K562 (cell line): ENCODE measurements around the gene KCNQ2.

DNA sequence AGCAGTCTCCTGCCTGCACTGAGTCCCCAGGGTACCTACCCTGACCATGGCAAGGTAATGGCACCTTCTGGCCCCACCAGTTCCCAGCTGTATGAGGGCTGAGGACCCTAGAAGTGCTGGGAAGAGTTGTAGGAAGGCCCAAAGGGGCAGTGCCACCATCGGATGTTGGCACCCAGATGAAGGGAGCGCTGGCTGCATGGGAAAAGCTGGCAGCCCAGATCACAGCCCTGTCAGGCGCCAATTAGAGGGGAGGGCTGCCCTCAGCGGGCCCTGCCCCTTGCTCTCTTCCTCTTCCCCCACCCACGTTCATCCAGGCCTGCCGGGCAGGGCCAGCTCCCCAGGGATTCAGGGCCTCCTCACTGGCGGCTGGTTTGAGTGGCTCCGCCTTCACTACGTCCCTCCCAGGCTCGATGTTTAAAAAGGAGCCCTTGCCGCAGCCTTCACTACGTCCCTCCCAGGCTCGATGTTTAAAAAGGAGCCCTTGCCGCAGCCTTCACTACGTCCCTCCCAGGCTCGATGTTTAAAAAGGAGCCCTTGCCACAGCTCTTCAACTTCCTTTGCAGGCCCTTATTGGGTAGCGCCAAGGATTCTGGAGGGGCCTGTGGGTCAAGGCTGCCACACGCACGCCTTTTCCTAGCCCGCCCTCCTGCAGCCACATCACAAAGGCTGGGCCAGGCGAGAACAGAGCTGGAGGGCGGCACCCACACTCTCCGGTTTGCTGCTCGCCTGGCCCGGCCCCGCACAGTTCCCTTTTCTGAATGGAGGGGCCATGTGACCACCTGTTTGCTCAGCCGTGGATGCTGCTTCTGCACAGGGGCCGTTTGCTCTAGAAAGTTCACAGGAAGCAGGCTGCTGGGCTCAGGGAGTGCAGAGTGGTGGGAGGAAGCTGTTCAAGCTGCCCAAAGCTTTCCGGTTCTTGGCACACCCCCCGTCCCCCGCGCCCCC is 1.4 kb downstream of the SLC17A9 start:
- RAMPAGE, long total RNA = no peak
- RRBS = no CpG with 5 or more reads among the region's 32 CpGs
PRO-cap:
- standard = no peak
- CoPRO, capped RNA only, 2 experiments = no peak in any of the 2 experiments
- CoPRO, capped and uncapped RNA, 2 experiments = no peak in any of the 2 experiments
- CoPRO, uncapped RNA only, 2 experiments = no peak in any of the 2 experiments
CAGE:
- cytosol, long polyA plus RNA = no peak
- long polyA plus RNA = no peak
- nucleolus, long total RNA = no peak
- nucleus, long polyA plus RNA = no peak

- RAMPAGE, long total RNA = no peak
- RRBS = no CpG with 5 or more reads among the region's 11 CpGs
PRO-cap:
- standard = no peak
- CoPRO, capped RNA only, 2 experiments = no peak in any of the 2 experiments
- CoPRO, capped and uncapped RNA, 2 experiments = no peak in any of the 2 experiments
- CoPRO, uncapped RNA only, 2 experiments = no peak in any of the 2 experiments
CAGE:
- cytosol, long polyA plus RNA = no peak
- long polyA plus RNA = no peak
- nucleolus, long total RNA = no peak
- nucleus, long polyA plus RNA = no peak
Observed at GRCh38 chr20:62961333-62961540, 8.7 kb downstream of the SLC17A9 start.

DNA sequence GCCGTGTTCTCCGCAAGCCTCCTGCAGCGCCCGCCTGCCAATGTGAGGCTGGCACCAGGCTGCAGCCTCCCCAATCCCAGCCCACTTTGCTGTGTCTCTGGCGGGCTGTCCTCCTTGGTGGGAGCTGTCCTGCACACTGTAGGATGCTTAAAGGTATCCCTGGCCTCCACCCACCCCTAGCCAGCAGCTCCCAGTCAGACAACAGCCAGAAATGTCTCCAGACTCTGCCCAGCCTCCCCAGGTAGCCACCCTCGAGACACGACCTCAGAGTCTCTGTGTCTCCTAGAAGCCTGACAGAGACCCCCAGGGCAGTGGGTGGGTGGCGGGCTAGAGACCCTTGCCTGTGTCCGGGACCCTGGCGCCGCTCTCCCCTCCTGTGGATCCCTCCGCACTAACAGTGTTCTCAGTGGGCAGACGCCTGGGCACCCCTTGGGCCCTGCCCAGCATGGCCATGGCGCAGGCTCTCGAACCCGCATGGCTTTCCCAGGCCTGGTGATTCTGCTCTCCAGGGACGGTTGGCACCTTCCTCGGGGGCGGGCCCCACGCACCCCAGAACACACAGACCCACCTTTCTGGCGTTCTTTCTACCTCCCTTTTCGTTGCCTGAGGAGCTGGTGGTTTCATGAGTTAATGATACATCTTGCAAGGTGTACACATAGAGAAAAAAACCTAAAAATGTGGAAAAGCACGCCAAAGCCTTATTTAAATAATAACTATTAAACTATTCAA is 15.5 kb downstream of the SLC17A9 start:
- RAMPAGE, long total RNA = no peak
- RRBS = no CpG with 5 or more reads among the region's 23 CpGs
PRO-cap:
- standard = no peak
- CoPRO, capped RNA only, 2 experiments = no peak in any of the 2 experiments
- CoPRO, capped and uncapped RNA, 2 experiments = no peak in any of the 2 experiments
- CoPRO, uncapped RNA only, 2 experiments = no peak in any of the 2 experiments
CAGE:
- cytosol, long polyA plus RNA = no peak
- long polyA plus RNA = no peak
- nucleolus, long total RNA = no peak
- nucleus, long polyA plus RNA = no peak

- RAMPAGE, long total RNA = no peak
- RRBS = 69% methylated on average over 19 of the region's 37 CpGs
PRO-cap:
- standard = no peak
- CoPRO, capped RNA only, 2 experiments = no peak in any of the 2 experiments
- CoPRO, capped and uncapped RNA, 2 experiments = no peak in any of the 2 experiments
- CoPRO, uncapped RNA only, 2 experiments = no peak in any of the 2 experiments
CAGE:
- cytosol, long polyA plus RNA = no peak
- long polyA plus RNA = no peak
- nucleolus, long total RNA = no peak
- nucleus, long polyA plus RNA = no peak
Observed at GRCh38 chr20:63177754-63178007, 38.2 kb downstream of the YTHDF1 start.

DNA sequence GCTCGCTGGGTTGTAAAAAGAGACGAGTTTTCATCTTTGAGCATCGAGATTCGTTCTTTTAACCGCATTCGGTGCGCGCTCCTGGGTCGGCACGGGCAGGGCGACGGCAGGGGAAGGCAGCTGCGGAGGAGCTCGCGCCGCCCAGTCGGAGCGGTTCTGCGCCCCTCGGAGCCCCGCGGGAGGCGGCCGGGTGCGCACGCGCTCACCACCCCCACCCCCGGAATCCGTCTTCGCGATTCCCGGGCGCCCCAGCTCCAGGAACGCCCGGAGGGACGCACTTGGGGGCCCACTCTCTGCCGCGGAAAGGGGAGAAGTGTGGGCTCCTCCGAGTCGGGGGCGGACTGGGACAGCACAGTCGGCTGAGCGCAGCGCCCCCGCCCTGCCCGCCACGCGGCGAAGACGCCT is 37.9 kb downstream of the YTHDF1 start:
- RAMPAGE, long total RNA = no peak
- RRBS = no CpG with 5 or more reads among the region's 50 CpGs
PRO-cap:
- standard = no peak
- CoPRO, capped RNA only, 2 experiments = no peak in any of the 2 experiments
- CoPRO, capped and uncapped RNA, 2 experiments = no peak in any of the 2 experiments
- CoPRO, uncapped RNA only, 2 experiments = no peak in any of the 2 experiments
CAGE:
- cytosol, long polyA plus RNA = no peak
- long polyA plus RNA = no peak
- nucleolus, long total RNA = no peak
- nucleus, long polyA plus RNA = no peak

GRCh38 chr20:63273818-63274475 is 1.3 kb downstream of the ARFGAP1 start:
- RAMPAGE, long total RNA = no peak
- RRBS = no CpG with 5 or more reads among the region's 13 CpGs
PRO-cap:
- standard = no peak
- CoPRO, capped RNA only, 2 experiments = no peak in any of the 2 experiments
- CoPRO, capped and uncapped RNA, 2 experiments = no peak in any of the 2 experiments
- CoPRO, uncapped RNA only, 2 experiments = peak in 1 of 2 experiments; most common plus-strand start chr20:63273991 (in 1)
CAGE:
- cytosol, long polyA plus RNA = no peak
- long polyA plus RNA = no peak
- nucleolus, long total RNA = no peak
- nucleus, long polyA plus RNA = no peak

GRCh38 chr20:63364199-63364671 is 3.1 kb upstream of the CHRNA4 start:
- RAMPAGE, long total RNA = no peak
- RRBS = 10% methylated on average over 3 of the region's 14 CpGs
PRO-cap:
- standard = no peak
- CoPRO, capped RNA only, 2 experiments = no peak in any of the 2 experiments
- CoPRO, capped and uncapped RNA, 2 experiments = no peak in any of the 2 experiments
- CoPRO, uncapped RNA only, 2 experiments = no peak in any of the 2 experiments
CAGE:
- cytosol, long polyA plus RNA = no peak
- long polyA plus RNA = no peak
- nucleolus, long total RNA = no peak
- nucleus, long polyA plus RNA = no peak

DNA sequence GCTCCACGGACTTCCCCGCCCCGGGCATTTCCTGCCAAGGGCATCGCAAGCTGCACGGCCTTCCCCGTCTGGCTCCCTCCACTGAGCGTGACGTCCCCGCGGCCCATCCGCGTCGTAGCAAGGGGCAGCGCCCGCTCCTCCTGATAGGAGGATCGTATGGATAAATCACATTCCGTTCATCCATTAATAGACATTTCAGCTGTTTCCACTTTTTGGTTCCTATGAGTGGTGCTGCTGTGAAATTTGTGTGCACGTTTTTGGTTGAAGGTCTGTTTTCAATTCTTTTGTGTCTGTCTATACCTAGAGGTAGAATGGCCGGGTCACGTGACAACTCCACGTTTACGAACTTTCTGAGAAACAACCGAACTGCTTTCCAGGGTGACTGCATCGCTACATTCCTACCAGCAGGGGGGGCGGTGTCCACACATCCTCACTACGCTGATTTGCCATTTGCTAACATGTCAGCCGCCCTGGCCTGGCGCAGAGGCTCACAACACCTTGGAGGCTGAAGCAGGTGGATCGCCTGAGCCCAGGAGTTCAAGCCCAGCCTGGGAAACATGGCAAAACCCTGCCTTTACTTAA is 37.7 kb downstream of the KCNQ2 start:
- RAMPAGE, long total RNA = no peak
- RRBS = no CpG with 5 or more reads among the region's 29 CpGs
PRO-cap:
- standard = no peak
- CoPRO, capped RNA only, 2 experiments = no peak in any of the 2 experiments
- CoPRO, capped and uncapped RNA, 2 experiments = no peak in any of the 2 experiments
- CoPRO, uncapped RNA only, 2 experiments = no peak in any of the 2 experiments
CAGE:
- cytosol, long polyA plus RNA = no peak
- long polyA plus RNA = no peak
- nucleolus, long total RNA = no peak
- nucleus, long polyA plus RNA = no peak

DNA sequence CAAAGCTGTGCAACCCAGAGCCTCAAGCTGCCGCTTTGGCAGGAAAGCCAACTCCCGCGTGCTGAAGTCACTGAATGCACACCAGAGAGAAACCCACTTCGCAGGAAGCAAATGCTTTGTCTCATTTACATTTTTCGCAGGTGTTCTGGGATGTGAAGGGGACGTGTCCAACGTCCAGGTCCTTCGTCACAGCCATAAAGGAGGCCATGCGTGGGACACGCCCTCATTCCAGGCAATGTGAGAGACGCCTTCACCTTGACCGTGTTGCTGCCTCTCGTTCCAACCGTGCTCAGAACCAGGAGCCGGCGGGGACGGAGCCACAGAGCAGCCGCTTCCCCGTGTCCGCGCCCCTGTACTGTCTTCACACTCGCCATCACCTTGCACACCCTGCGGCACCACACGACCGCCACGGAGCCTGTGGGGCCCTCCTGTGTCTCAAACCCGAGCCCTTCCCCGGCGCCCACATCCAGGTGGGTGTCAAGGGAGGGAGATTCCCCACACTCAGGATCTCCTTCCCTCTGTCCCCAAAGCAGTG is 24.3 kb downstream of the KCNQ2 start:
- RAMPAGE, long total RNA = no peak
- RRBS = 36% methylated on average over 2 of the region's 29 CpGs
PRO-cap:
- standard = no peak
- CoPRO, capped RNA only, 2 experiments = no peak in any of the 2 experiments
- CoPRO, capped and uncapped RNA, 2 experiments = no peak in any of the 2 experiments
- CoPRO, uncapped RNA only, 2 experiments = no peak in any of the 2 experiments
CAGE:
- cytosol, long polyA plus RNA = no peak
- long polyA plus RNA = no peak
- nucleolus, long total RNA = no peak
- nucleus, long polyA plus RNA = no peak

DNA sequence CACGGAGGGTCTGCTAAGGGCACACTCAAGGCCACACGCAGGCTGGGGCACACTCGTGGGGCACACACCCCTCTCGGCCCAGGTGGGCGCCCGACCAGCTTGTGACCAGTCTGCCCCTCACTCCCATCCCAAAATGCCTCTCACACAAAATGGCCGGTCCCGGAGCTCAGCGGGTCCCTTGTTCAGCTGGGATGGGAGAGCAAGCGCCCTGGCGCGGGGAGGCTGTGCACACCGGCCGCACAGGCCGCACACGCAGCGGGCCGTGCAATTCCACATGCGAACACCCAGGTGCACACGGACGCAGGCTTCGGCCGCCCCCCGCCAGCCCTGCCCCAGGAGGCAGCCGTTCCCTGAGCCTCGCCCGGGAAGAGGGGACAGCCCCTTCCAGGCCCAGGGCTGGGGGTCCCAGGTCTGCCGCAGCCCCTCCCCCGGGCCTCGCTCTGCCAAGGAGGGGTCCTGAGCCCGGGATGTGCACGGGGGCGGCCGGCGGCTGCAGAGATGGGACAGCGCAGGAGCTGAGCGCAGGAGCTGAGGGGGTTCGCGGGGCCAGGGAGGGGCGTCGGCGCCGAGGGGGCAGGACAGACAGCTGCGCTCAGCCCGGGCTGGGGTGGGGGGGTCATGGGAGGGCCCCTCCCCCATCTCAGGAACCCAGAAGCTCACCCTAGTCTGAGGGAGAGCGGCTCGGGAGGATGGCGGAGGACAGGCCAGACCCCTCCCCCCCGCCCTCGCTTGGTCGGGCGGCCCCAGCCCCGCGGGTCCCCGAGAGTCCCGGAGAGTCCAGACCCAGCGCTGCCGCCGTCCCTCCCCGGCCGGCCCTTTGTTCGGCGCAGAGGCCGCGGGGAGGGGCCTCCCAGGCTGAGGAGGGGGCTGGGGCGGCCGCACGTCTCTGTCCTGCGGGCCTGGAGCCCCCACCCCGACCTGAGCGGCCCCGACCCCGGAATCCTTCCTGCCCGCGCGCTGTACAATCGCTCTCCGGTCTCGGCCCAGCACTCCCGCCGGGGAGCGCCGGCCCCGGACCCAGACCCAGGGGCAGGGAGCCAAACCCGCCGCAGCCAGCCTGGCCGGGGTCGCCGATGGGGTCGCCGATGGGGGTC is 1.1 kb downstream of the KCNQ2 start:
- RAMPAGE, long total RNA = no peak
- RRBS = 22% methylated on average over 21 of the region's 91 CpGs
PRO-cap:
- standard = no peak
- CoPRO, capped RNA only, 2 experiments = no peak in any of the 2 experiments
- CoPRO, capped and uncapped RNA, 2 experiments = no peak in any of the 2 experiments
- CoPRO, uncapped RNA only, 2 experiments = no peak in any of the 2 experiments
CAGE:
- cytosol, long polyA plus RNA = no peak
- long polyA plus RNA = no peak
- nucleolus, long total RNA = no peak
- nucleus, long polyA plus RNA = no peak

DNA sequence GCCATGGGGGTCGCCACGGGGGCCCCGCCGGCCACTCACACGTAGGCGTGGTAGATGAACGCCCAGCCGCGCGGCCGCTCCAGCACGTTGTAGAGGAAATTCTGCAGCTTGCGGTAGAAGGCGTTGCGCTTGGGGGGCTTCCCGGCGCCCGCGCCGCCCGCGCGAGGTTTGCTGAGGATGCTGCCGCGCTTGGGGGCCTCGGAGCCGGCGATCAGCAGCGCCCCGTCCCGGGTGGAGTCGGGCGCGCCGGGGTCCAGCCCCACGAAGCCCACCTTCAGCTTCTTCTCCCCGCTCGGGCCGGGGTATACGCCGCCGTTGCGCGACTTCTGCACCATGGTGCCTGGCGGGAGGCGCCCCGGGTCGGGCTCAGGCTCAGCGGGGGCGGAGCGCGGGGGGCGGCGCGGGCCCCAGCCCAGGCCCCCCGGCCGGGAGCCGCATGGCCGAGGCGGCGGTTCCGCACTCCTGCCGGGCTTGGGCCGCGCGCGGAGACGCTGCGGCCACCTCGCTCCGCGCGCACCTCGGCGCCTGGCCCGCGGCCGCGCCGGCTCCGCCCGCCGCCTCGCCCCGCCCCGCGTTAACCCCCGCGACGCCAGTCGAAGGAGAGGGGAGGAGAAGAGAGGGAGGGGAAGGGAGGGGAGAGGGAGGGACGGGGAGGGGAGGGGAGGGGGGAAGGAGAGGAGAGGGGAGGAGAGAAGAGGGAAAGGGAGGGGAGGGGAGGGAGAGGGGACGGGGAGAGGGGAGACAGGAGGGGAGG is at the start of gene KCNQ2:
Gene KCNQ2 (minus strand): TSS at position 527 of the 754 bp plus-strand sequence.
- RAMPAGE, long total RNA = no peak
- RRBS = 8% methylated on average over 61 of the region's 93 CpGs
PRO-cap:
- standard = no peak
- CoPRO, capped RNA only, 2 experiments = no peak in any of the 2 experiments
- CoPRO, capped and uncapped RNA, 2 experiments = no peak in any of the 2 experiments
- CoPRO, uncapped RNA only, 2 experiments = no peak in any of the 2 experiments
CAGE:
- cytosol, long polyA plus RNA = no peak
- long polyA plus RNA = no peak
- nucleolus, long total RNA = no peak
- nucleus, long polyA plus RNA = no peak

GRCh38 chr20:63522479-63522830 is 1.9 kb downstream of the PPDPF start:
- RAMPAGE, long total RNA = no peak
- RRBS = no CpG with 5 or more reads among the region's 5 CpGs
PRO-cap:
- standard = no peak
- CoPRO, capped RNA only, 2 experiments = no peak in any of the 2 experiments
- CoPRO, capped and uncapped RNA, 2 experiments = no peak in any of the 2 experiments
- CoPRO, uncapped RNA only, 2 experiments = no peak in any of the 2 experiments
CAGE:
- cytosol, long polyA plus RNA = no peak
- long polyA plus RNA = no peak
- nucleolus, long total RNA = no peak
- nucleus, long polyA plus RNA = no peak

- RAMPAGE, long total RNA = no peak
- RRBS = no CpG with 5 or more reads among the region's 38 CpGs
PRO-cap:
- standard = no peak
- CoPRO, capped RNA only, 2 experiments = no peak in any of the 2 experiments
- CoPRO, capped and uncapped RNA, 2 experiments = no peak in any of the 2 experiments
- CoPRO, uncapped RNA only, 2 experiments = no peak in any of the 2 experiments
CAGE:
- cytosol, long polyA plus RNA = no peak
- long polyA plus RNA = no peak
- nucleolus, long total RNA = no peak
- nucleus, long polyA plus RNA = no peak
Observed at GRCh38 chr20:63537629-63538482, 680 bp upstream of the PTK6 start.

DNA sequence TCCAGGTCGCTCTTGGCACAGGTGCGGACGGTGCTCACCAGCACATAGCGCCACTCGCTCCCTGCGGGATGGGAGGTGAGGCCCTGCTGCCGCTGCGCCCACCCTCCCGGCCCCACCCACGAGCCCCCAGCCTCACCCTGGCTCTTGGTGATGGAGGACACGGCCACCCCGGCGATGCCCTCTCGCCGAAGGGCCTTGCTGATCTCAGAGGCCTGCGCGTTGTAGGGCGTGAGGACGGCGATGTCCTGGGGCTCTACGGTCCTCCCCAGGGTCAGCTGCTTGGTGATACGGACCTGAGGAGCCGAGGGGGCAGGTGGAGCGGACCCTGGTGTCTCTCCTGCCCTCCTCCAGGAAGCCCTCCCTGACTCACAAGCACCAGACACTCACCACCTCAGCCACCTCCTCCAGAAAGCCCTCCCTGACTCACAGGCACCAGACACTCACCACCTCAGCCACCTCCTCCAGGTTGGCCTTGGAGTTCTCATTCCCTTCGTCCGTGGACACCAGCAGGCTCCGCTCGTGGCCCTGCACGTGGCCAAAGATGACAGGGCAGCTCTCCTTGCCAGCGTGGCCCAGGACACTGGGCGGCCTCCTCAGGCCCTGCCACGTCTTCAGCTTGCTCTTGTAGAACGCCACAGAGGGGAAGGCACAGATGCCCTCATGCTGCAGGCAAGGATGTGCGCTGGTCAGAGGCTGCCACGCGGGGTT is 6.2 kb downstream of the FNDC11 start:
- RAMPAGE, long total RNA = no peak
- RRBS = 87% methylated on average over 4 of the region's 36 CpGs
PRO-cap:
- standard = no peak
- CoPRO, capped RNA only, 2 experiments = no peak in any of the 2 experiments
- CoPRO, capped and uncapped RNA, 2 experiments = no peak in any of the 2 experiments
- CoPRO, uncapped RNA only, 2 experiments = no peak in any of the 2 experiments
CAGE:
- cytosol, long polyA plus RNA = no peak
- long polyA plus RNA = no peak
- nucleolus, long total RNA = no peak
- nucleus, long polyA plus RNA = no peak

DNA sequence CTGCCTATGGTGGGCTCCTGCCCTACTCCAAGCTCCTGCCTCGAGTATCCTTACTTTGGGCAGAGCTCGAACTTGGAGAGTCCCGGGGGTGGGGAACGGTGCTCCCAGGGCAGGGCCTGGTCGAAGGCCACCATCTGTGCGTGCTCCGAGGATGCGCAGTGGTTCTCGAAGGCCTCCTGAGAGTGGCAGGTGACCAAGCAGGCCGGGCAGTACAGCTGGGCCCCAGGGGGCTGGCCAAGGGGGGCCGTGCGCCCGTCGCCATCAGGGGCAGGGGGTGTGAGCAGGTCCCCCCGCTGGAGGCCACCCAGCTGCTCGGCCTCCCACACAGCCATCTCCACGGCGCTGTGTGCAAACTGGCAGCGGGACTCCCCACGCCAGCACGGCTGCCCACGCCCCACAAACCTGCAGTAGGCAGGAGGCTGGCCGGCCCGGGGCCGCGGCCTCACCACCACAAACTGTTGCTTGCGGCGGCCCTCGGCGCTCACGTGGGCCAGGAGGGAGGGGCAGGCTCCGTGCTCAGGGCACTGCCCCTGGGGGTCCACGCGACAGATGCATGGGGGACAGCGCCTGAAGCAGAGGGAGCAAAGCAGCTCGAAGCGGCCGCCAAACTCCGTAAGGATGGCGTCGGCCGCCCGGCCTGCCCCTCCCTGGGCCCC is 1.9 kb downstream of the HELZ2 start:
- RAMPAGE, long total RNA = no peak
- RRBS = no CpG with 5 or more reads among the region's 43 CpGs
PRO-cap:
- standard = no peak
- CoPRO, capped RNA only, 2 experiments = no peak in any of the 2 experiments
- CoPRO, capped and uncapped RNA, 2 experiments = no peak in any of the 2 experiments
- CoPRO, uncapped RNA only, 2 experiments = no peak in any of the 2 experiments
CAGE:
- cytosol, long polyA plus RNA = no peak
- long polyA plus RNA = no peak
- nucleolus, long total RNA = no peak
- nucleus, long polyA plus RNA = no peak

GRCh38 chr20:63599086-63600188 is 25.4 kb upstream of the HELZ2 start:
- RAMPAGE, long total RNA = no peak
- RRBS = no CpG with 5 or more reads among the region's 52 CpGs
PRO-cap:
- standard = no peak
- CoPRO, capped RNA only, 2 experiments = no peak in any of the 2 experiments
- CoPRO, capped and uncapped RNA, 2 experiments = peak in 2 of 2 experiments; most common plus-strand start chr20:63599947 (in 2); most common minus-strand start chr20:63599673 (in 1)
- CoPRO, uncapped RNA only, 2 experiments = peak in 2 of 2 experiments; most common plus-strand start chr20:63599947 (in 2); most common minus-strand start chr20:63599900 (in 1)
CAGE:
- cytosol, long polyA plus RNA = no peak
- long polyA plus RNA = no peak
- nucleolus, long total RNA = no peak
- nucleus, long polyA plus RNA = no peak

GRCh38 chr20:63602829-63603284 is 24.0 kb downstream of the GMEB2 start:
- RAMPAGE, long total RNA = no peak
- RRBS = no CpG with 5 or more reads among the region's 2 CpGs
PRO-cap:
- standard = no peak
- CoPRO, capped RNA only, 2 experiments = no peak in any of the 2 experiments
- CoPRO, capped and uncapped RNA, 2 experiments = no peak in any of the 2 experiments
- CoPRO, uncapped RNA only, 2 experiments = no peak in any of the 2 experiments
CAGE:
- cytosol, long polyA plus RNA = no peak
- long polyA plus RNA = no peak
- nucleolus, long total RNA = no peak
- nucleus, long polyA plus RNA = no peak

DNA sequence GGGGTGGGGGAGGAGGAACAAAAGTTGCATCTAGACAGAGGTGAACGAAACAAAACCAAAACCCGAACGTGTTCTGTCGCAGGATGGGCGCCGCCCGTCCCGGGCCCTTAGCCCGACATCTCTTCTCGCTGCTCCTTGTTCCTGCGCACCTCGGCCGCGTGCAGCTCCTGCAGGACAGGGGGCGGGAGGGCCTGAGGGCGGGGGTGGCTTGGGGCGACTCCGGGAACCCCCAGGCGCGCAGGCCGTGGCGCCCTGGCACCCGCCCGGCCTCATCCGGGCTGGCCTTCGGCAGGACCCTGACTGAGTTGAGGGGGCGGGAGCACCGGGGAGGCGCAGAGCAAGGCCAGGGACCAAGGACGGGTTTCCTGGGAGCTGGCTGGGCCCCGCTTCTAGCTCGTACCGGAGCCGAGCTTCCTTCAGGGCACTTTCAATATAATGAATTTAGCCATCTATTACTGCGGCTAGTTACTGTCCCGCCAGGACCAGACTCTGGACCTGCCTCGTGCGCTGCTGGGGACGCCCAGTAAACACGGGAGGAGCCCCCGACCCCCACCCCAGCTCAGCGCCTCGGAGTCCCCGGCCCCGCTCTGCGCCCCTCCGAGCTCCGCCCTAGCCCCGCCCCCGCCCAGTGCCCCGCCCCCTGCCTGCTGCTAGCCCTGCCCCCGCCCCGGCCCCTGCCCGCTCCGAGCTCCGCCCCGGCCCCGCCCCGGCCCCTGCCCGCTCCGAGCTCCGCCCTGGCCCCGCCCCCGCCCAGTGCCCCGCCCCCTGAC is 11.8 kb downstream of the STMN3 start:
- RAMPAGE, long total RNA = no peak
- RRBS = 45% methylated on average over 21 of the region's 65 CpGs
PRO-cap:
- standard = unidirectional peak, minus-strand start at position 546 of the sequence; bidirectional peak, plus-strand start outside the sequence, minus-strand start at position 574 of the sequence
- CoPRO, capped RNA only, 2 experiments = peak in 2 of 2 experiments; most common minus-strand start position 589 of the sequence (in 1)
- CoPRO, capped and uncapped RNA, 2 experiments = no peak in any of the 2 experiments
- CoPRO, uncapped RNA only, 2 experiments = no peak in any of the 2 experiments
CAGE:
- cytosol, long polyA plus RNA = no peak
- long polyA plus RNA = no peak
- nucleolus, long total RNA = no peak
- nucleus, long polyA plus RNA = no peak